Diencephalon (tissue), 2 donors: Measurements from ENCODE around the genes UPP2 and TANC1.

DNA sequence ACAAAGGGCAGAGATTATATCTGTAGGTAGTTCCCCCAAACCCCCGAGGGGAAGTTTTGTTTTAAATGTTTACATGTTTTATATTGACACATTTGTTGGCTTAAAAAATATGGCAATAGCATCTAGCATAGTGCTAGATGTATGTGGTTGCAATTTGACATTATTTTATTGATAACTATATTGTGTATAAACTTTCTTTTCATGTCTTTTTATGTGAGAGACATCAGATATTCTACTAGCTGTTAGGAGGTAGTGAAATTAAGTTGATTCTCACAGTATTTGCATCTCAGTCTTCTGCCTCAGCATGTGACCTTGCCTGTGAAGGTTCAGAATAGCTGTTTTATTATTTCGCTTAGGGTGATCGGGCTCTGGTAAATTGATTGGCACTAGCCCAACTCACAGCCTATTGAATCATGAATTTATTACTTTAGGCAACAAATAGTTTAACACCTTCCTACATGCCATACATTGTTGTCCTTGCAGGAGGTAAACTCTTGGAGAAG is 101.8 kb downstream of the GPD2 start:
- RAMPAGE, long total RNA, result no peak

- RAMPAGE, long total RNA, result no peak
Observed at GRCh38 chr2:157052939-157053307, 204.6 kb upstream of the GALNT5 start.

DNA sequence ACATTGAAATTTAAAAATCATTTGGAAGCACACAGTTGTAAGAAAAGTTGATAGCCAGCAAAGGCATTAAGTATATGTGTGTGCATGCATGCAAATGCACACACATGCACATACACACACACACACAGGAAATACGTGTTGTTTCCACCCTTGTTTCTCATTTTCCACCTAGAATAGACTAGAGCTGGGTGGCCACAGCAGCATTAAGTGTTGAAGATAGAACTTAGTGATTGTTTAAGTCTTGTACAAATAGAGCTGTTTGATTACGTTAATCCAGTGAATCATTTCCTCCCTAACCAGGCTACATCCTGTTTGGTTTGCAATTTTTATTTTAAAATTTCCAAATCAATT is 74.8 kb upstream of the GALNT5 start:
- RAMPAGE, long total RNA, result no peak

DNA sequence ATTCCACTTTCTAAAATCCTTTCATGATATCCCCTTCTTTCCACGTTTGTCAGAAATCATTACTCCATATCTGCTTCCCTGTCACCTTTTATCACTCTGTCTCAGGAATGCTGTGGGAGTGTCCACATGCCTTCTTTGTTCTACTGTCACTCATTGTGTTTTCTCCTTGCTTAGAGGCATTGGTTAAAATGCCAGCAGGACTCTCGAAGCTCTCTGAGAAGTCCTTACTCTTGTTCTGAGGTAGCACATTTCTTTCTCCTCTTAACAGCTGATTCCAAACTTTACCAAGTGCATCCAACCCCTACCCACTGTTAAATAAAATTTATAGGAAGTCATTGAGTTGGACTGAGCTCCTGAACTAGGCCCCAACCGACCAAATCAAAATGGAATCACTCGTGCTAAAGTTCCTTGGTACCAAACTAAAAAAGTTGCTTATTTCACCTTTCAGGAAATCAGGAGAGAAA is 10.6 kb upstream of the GALNT5 start:
- RAMPAGE, long total RNA, result no peak

- RAMPAGE, long total RNA, result no peak
Observed at GRCh38 chr2:157368429-157368737, 42.8 kb upstream of the ERMN start.

DNA sequence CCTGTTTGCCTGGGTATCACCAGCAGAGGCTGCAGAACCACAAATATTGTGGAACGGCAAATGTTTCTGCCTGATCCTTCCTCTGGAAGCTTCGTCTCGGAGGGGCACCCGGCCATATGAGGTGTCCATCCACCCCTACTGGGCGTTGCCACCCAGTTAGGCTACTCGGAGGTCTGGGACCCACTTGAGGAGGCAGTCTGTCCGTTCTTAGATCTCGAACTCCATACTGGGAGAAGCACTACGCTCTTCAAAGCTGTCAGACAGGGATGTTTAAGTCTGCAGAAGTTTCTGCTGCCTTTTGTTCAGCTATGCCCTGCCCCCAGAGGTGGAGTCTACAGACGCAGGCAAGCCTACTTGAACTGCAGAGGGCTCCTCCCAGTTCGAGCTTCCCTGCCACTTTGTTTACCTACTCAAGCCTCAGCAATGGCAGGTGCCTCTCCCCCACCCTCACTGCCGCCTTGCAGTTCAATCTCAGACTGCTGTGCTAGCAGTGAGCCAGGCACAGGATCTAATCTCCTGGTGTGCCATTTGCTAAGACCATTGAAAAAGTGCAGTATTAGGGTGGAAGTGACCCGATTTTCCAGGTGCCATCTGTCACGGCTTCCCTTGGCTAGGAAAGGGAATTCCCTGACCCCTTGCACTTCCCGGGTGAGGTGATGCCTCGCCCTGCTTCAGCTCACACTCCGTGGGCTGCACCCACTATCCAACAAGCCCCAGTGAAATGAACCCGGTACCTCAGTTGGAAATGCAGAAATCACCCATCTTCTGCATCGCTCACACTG is 40.8 kb downstream of the CYTIP start:
- RAMPAGE, long total RNA, result no peak

- RAMPAGE, long total RNA, result no peak
Observed at GRCh38 chr2:157410283-157410792, 33.6 kb downstream of the CYTIP start.

DNA sequence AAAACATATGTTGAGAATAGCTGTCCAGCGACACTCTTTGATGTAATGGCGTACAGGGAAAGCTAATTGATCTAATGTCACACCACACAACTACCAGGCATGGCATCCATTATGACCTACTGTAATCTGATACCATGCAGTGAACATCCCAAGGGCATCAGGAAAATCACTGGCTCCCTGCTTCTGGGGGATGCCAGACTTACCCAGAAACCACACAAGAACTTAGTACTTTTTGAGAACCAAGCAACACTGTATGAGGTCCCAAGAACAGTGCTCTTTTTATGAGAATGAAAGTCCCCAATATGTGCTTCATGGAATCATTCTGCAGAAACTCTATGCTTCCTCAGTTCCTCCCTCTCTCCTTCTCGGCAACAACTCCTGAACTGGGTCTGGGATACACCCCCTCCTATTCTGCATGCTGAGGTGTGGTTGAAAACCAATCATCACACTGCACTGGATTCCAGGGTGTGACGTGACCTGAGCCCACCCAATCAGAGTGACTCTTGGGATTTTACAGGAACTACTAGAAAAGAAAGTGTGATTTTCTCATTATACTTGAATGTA is 36.5 kb downstream of the ACVR1 start:
- RAMPAGE, long total RNA, result no peak

DNA sequence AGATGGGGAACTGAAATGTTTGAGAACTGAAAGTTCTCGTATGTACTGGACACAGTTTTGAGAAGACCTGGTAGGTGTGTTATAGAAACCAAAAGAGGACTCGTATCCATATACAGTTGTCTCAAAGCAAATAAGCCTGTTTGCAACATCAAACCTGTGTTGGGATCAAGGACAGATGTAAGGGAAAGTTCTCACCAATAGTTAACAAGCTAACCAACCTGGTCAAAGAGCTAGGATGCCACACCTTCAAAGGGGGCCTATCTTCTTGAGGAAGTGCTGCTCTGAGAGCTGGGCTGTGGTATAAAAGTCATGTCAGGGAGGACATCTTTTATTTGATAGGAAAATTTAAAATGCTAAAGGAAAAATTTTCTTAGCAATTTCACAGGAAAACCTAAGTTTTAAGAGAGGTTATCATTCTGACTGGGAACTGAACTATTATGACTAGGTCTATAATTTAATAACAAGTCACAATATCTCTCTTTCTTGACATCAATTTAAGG is at the start of gene UPP2:
TSS of gene UPP2 (plus strand) at position 336 of the 500 bp plus-strand sequence.
- RAMPAGE, long total RNA, result no peak

DNA sequence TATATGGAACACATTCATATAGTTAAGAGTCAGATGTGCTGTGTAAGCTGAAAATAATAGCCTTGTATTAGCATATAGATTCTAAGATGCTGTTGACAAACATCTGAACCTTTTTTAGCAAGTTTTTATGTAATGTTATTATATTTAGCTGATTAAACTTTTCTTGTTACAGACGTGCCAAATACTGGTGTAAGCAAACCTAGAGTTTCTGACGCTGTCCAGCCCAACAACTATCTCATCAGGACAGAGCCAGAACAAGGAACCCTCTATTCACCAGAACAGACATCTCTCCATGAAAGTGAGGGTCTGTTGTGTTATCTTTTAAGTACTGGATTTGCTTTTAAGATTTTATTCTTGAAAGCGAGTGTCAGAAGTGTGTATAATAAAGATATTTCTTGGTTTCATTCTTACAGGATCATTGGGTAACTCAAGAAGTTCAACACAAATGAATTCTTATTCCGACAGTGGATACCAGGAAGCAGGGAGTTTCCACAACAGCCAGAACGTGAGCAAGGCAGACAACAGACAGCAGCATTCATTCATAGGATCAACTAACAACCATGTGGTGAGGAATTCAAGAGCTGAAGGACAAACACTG is 164.2 kb downstream of the PKP4 start:
- RAMPAGE, long total RNA, result no peak

DNA sequence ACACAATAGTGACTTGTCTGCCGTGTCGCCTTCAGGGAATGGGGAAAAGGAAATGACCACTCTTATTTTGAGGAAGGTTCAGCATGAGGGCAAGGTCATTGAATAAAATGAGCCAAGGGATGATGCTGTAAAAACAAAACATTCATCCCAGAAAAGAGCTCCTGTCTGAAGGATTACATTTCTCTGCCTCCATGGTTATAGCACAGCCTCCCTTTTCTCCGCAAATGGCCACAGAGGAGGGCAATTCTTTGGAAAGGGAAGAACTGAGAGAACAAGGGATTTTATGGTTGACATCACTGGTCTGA is 78.8 kb upstream of the DAPL1 start:
- RAMPAGE, long total RNA, result no peak

- RAMPAGE, long total RNA, result no peak
Observed at GRCh38 chr2:158722968-158723472, 72.1 kb upstream of the DAPL1 start.

GRCh38 chr2:158967717-158968144 is 709 bp upstream of the TANC1 start:
- RAMPAGE, long total RNA, result no peak

- RAMPAGE, long total RNA, result no peak
Observed at GRCh38 chr2:158968288-158968763, at the start of gene TANC1. TANC1 (plus strand) TSS chr2:158968640.

DNA sequence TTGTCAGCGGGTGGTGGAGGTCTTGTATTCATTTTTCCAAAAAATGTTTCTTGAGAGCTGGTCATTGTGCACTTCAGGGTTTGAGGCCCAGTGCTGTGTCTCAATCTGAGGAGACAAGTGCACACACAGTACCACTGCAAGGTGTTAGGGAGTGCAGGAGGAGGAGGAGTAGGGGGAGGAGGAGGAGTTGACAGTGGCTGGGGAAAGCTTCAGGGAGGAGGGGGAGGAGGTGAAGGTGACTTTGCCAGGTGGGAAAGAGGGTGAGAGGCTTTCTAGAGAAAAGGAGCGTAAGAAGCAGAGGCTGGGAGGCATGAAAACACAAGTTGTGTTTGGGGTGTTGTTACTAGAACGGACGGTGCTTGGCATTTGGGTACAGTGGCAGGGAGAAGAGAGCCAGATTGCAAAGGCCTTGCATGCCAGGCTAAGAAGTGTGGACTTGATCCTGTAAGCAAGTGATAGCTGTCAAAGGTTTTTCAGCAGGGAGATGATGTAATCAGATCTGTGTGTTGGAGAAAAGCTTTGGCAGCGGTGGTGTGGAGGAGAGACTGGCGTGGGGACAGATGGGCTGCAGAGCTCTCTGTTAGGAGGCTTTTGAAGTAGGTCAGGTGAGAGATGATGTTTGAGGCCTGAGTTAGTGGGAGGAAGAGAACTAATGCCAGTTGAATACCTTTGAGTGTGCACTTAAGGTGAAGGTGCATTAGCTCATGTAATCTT is 16.2 kb downstream of the TANC1 start:
- RAMPAGE, long total RNA, result no peak

DNA sequence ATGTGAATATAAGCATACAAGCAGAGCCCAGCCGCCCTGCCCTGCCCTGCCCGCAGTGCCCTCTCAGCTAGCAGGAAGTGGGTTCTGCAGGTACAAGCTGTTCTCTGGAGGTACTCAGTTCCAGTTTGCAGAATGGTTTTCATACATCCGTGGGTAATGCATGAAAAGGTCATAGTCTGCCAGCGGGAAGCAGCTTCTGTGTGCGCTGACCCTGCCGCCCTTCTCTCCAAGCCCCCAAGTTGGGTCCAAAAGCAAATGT is 76.6 kb downstream of the WDSUB1 start:
- RAMPAGE, long total RNA, result no peak

GRCh38 chr2:159513397-159514635 is 102.5 kb downstream of the BAZ2B start:
- RAMPAGE, long total RNA, result no peak

DNA sequence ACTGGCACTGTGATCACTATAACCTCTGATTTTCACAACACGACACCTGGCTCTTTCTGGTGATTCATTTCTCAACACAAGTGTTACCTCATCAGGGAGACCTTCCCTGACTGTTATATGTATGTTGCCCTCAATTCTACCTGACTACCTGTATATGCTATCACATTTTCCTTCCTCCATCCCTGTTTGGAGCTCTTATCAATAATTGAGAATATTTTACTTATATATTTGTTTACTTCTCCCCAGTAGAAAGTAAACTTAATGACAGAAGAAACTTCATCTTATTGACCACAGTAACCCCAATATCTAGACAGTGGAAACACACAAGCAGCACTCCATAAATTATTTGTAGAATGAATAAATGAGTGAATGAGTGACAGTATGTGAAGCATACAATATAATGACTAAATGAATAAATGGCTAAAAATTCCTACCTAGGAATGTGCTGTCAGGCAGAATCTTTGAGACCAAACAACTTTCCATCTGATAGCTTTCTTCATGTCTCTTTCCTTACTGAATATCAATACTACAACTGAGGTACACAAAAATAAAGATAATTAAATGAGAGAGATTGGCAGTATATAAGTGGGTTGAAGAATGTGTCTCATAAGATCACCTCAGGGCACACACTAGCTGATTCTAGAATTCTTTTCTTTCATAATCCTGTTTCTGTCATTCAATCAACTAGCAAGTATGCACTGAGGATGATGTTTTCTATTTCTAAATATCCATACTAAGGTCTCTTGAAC is 76.3 kb downstream of the BAZ2B start:
- RAMPAGE, long total RNA, result no peak

- RAMPAGE, long total RNA, result no peak
Observed at GRCh38 chr2:159712807-159713551, 673 bp downstream of the MARCHF7 start.

DNA sequence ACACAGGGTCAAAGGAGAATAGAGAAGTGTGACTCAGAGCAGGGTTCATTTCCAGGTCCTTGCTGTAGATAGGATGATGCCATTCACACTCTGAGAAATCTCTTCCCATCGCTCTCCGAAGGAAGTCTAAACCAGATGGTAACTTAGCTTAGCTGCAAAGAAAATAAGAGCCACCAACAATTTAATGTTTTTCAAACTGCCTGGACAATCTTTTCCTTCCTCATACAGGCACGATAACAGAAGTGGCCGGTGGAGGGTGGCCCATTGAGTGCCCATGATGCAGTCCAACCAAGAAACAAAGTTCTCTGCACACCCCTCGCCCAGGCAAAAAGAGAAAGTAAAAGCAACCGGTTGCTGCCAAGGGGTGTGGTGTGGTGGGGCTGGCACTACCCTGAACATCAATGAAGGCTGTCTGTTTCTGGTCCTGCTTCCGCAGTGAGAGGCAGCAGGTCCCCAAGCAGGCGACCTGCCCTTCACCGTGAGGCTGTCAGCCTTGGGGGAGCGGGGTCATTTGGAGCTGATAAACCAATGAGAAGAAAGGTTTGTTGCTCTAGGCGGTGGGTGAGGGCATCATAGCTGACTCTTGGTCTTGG is 1.0 kb downstream of the LY75 start:
- RAMPAGE, long total RNA, result no peak